H7 (cell line): ENCODE measurements around a stretch of chr7.

GRCh38 chr7:11522063-11522514 lies 309.9 kb downstream of the THSD7A start:
- RAMPAGE, long total RNA: no peak

DNA sequence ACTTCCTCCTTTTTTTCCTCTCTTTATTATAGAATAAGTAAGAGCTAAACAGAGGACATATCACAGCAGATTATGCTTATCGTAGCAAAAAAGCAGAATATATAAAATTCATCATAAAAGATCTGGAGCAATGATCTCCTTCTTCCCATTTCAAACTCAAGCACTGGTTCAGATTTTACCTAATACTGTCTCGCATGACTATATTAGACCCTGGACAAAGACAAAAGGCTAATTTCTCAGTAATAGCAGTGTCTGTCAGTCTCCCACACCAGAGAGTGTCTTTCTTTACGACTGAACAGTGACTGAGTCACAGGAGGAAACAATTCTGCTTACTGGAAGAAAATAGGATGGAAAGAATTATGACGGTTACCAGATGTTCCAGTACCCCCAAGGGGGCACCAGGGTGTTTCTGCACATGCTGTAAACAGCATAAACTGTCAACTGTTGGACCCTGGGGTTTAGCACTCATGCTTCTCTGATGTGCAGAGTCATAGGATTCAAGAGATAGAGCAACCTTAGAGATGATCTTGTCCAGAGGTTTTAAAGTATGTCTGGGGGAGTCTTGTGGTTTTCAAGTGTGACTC lies 291.8 kb downstream of the THSD7A start:
- RAMPAGE, long total RNA: no peak

DNA sequence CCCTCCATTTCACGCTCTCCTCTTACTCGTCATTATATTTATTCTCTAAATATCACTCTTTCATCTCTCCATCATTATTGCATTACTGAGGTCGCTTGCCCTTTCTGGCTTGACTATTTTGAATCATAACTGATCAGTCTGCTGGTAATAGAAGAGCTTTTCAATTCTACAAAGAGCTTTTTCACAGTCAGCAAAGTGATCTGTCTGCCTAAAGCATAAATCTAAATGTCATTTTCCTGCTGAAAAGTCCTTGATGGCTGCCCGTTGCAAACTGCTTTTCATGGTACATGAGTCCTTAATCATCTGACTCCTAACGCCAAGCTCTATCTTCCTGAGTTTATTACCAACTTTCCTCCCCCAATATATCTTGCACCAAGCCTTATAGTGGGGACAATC lies 39.9 kb downstream of the THSD7A start:
- RAMPAGE, long total RNA: no peak

DNA sequence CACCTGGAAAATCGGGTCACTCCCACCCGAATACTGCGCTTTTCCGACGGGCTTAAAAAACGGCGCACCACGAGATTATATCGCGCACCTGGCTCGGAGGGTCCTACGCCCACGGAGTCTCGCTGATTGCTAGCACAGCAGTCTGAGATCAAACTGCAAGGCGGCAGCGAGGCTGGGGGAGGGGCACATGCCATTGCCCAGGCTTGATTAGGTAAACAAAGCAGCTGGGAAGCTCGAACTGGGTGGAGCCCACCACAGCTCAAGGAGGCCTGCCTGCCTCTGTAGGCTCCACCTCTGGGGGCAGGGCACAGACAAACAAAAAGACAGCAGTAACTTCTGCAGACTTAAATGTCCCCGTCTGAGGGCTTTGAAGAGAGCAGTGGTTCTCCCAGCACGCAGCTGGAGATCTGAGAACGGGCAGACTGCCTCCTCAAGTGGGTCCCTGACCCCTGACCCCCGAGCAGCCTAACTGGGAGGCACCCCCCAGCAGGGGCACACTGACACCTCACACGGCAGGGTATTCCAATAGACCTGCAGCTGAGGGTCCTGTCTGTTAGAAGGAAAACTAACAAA lies 182.9 kb downstream of the ETV1 start:
- RAMPAGE, long total RNA: no peak

GRCh38 chr7:13980051-13980610 lies 9.3 kb downstream of the ETV1 start:
- RAMPAGE, long total RNA: no peak

GRCh38 chr7:15795351-15795859 lies 108.9 kb upstream of the MEOX2 start:
- RAMPAGE, long total RNA: no peak

GRCh38 chr7:15839757-15840225 lies 153.3 kb upstream of the MEOX2 start:
- RAMPAGE, long total RNA: no peak

GRCh38 chr7:16202593-16203064 lies 218.7 kb downstream of the CRPPA start:
- RAMPAGE, long total RNA: no peak

- RAMPAGE, long total RNA: no peak
Observed at GRCh38 chr7:16264908-16265620, 156.3 kb downstream of the CRPPA start.

GRCh38 chr7:16420315-16420849 lies 956 bp downstream of the CRPPA start:
- RAMPAGE, long total RNA: no peak

- RAMPAGE, long total RNA: no peak
Observed at GRCh38 chr7:16502289-16502718, 24.3 kb upstream of the LRRC72 start.

GRCh38 chr7:16644378-16645610 lies 760 bp downstream of the ANKMY2 start:
- RAMPAGE, long total RNA: no peak

DNA sequence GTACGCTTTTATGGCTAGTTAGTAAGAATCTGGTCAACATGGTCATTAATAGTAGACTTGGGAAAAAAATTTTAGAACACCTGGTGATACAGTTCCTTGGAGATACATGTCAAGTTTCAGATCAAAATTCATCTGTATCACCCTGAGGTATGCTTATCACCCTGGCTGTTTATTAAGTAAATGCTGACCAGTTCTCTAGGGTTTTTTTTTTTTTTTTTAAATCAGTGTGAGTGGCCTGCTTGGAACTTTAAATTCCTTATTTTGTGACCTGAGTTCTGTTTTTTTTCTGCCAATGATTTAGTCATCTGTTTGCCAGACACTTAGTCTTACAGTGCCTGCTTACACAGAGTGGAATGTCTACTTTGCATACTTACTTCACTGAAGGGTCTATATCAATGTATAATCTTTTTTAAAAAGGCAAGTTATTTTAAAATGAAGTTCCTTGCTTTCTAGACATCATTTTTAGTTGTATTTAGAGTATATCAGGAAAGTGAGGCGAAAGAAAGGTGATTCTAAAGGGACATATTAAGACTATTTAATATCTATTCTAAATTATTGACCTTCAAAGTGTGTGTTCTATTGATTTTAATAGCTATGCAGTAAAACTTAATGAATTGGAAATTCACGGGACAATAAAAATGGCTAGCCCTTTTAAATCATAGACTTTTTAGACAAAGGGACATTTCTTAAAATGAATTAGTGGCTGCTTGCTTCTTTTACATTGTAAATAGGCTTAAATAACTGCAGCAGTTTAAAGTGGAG lies 2.0 kb downstream of the TSPAN13 start:
- RAMPAGE, long total RNA: no peak

GRCh38 chr7:16801673-16801954 lies 3.2 kb downstream of the AGR2 start:
- RAMPAGE, long total RNA: no peak

- RAMPAGE, long total RNA: no peak
Observed at GRCh38 chr7:16833160-16833808, 28.5 kb upstream of the AGR2 start.

DNA sequence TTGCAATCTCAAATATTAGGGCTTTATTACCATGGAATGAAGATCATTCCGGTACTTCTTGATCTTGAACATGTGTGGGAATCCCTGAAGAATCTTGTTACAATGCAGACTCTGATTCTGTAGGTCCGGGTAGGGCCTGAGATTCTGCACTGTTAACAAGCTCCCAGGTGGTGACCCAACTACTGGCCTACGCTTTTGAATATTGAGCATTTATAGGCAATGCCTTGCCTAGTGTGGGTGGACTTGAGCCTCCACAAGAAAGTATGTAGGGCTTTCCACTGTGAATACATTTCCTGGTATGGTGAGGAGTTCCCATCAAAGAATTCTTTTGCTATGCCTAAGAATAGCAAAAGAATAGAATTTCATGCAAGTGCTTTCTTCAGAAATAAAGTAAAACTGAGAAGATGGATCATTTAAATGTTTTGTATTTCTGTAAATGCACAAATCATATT lies 71.2 kb downstream of the AHR start:
- RAMPAGE, long total RNA: no peak

GRCh38 chr7:17370122-17370437 lies 71.6 kb downstream of the AHR start:
- RAMPAGE, long total RNA: no peak

DNA sequence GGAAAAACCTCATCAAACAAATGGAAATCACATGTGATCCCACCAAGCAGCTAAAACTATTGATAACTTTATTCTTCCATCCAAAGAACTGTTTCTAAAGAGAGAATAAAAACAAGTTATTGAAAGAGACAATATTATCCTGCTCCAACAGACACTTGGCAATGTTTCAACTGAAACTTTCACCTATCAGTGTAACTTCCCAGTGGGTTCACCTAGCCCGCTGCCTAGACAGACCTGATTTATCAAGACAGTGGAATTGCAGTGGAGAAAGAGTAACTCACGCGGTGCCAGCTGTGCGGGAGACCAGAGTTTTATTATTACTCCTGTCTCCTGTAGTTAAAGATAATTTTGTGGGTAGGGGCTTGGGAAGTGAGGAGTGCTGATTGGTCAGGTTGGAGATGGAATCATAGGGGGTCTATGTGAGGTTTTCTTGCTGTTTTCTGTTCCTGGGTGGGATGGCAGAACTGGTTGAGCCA lies 199.8 kb downstream of the AHR start:
- RAMPAGE, long total RNA: no peak

DNA sequence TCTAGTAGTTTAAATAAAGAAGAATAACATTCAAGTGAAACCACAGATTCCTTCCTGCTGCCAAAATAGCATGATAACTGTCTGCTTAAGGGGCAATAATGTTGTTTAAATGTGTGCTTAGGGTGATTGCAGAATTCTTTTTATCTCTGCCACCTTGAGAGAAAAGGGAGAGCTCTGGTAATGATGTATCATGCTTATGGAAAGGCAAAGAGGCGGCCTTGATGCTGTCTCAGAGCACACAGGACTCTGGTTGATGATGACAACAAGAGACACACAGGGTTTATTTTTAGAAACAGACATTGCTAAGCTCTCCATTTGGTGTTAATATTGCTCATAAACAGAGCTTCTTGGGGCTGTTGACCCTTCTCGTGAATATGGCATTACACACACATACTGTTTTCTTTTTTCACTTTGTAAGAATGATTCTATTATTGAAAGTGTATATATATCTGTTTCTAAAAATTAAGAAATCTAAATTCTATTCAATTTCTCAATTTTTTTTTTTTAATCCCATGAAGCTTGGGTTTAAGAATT lies 10.6 kb downstream of the HDAC9 start:
- RAMPAGE, long total RNA: no peak

DNA sequence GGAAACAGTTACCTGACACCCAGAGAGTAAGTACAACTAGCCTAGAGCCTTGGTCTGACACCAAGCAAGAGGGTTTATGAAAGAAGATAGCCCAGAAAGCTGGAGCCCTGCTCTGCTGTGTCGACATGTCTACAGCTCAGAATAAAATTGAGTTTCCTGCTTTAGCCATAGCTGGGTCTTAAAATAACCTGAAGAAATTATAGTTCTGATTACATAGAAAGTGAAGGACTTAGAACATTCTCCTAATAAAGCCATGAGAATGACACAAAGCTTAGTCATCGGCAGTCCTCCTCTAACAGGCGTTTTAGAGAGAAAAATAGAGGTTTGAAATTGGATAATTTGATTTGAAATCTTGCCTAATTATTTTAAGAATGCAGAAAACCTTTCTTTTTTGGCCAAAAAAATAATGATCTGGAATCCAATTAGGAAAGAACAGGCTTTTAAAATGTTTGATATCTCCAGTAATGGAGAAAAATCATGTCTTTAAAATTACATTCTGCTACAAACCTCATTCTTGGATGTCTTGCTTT lies 25.2 kb downstream of the HDAC9 start:
- RAMPAGE, long total RNA: no peak